Fibroblast of villous mesenchyme (primary cell): Measurements from ENCODE around the genes KRT25, KRTAP3-1, KRTAP4-9, KRTAP4-4, KRTAP17-1, KRT37, DNAJC7 and NKIRAS2.

- CAGE, long polyA plus RNA, result no peak
Observed at GRCh38 chr17:40630632-40631233, 16.9 kb downstream of the SMARCE1 start.

DNA sequence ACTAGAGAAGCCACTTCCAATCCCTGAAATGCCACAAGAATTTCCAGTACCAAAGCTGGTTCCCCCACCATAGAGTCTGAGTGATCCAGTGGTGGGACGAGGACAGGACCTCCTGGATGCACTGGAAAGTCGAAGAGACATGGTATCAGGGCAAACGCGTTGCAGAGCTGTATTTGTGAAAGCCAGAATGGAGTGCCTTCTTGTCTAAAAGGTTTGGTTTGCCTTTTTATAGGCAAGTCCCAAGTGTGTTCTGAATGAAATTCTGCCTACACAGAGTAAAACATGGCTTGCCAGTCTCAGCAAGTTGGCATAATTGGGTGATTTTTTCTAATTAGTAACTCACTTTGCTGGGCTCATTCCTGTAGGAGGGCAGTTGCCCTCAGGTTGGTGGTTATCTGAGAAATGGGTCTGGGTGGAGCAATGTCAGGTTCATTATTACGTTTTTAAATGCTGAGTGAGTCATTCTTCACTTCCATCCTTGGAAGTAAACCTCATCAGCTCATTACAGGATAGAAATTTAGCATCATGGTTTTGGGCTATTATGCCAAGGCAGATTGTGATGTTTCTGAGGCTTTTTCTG, at the start of gene KRT25:
Gene KRT25 (minus strand): TSS at position 201 of the 580 bp plus-strand sequence.
- CAGE, long polyA plus RNA, result no peak

GRCh38 chr17:40820125-40820698, 2.2 kb downstream of the KRT10 start:
- CAGE, long polyA plus RNA, result no peak

DNA sequence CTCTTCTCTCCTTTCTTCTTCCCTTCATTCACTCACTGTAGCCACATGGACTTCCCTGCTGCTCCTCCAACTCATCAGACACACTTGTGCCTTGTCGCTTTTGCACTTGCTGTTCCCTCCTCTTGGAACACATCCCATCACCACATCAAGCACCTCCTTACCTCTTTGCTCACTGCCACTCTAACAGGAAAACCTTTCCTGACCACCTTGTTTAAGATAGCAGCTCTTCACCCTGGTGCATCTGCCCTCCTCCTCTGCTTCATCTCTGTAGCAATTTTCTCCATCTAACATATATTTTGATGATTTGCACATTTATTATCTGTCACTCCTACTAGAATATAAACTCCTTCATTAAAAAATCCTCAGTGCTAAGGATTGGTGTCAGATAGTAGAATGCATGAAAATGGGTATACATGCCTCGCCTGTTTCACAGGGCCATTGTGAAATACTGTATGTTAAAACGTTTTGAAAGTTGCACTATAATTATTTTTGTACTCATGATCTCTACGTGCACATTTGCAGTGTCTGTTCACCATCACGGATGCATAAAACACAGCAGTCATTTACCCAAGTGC, 10.5 kb downstream of the KRT23 start:
- CAGE, long polyA plus RNA, result no peak

DNA sequence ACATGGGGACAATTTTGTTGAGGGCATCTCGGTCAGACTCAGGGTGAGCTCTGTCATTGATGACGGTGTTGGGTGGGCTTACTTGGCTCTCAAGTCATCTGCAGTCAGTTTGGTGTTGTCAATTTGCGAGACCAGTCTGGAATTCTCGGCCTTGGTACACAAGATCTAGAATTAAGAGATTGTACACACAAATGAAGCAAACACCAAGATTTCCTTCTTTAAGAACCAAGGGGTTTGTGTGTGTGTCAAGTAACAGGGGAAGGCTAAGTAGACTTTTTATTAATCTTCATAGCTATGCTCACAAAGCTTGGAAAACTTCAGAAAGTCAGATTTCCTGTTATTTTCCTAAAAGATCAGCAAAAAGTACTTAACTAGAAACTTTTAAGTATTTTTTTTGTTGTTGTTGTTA, 2.4 kb downstream of the KRT39 start:
- CAGE, long polyA plus RNA, result no peak

DNA sequence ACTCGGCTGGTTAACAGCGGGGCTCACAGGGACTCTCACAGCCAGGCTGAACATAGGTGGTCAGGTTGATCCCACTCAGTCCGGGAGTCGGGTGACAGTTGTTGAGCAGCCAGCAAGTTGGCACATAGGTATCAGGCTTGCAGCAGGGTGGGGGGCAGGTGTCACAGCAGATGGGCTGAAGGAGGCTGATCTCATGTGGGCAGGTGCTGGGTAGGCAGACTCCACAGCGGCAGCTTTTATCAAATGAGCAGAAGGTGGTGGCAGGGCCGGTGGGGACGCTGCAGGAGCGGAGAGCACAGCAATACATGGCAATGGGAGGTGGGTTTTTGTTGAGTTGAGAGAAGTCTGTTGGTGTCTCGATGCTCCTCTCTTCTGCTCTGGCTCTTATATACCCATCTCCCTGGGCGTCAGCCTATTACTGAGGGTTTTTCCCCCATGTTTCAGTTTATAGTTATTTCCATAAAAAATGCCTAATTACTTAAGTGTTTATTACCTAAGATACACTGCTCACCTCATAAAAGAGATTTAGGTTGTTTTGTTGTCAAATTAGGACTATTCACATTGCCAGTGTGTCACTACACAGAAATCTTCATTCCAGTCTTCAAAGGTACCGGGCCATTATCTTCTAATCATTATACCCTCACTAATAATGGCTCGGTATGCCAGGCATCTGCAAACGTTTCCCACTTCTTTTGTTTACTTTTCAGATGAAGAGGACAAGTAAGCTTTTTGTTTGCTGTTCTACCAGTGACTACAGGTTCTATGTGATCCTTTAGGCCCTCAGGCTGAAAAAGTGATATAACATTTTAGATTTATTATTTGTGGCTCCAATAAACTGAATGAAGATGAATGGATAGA, at the start of gene KRTAP3-1:
Gene KRTAP3-1 (minus strand): TSS at position 361 of the 858 bp plus-strand sequence.
- CAGE, long polyA plus RNA, result no peak

- CAGE, long polyA plus RNA, result no peak
Observed at GRCh38 chr17:41105142-41105461, at the start of gene KRTAP4-9. KRTAP4-9 (plus strand) TSS chr17:41105389.

DNA sequence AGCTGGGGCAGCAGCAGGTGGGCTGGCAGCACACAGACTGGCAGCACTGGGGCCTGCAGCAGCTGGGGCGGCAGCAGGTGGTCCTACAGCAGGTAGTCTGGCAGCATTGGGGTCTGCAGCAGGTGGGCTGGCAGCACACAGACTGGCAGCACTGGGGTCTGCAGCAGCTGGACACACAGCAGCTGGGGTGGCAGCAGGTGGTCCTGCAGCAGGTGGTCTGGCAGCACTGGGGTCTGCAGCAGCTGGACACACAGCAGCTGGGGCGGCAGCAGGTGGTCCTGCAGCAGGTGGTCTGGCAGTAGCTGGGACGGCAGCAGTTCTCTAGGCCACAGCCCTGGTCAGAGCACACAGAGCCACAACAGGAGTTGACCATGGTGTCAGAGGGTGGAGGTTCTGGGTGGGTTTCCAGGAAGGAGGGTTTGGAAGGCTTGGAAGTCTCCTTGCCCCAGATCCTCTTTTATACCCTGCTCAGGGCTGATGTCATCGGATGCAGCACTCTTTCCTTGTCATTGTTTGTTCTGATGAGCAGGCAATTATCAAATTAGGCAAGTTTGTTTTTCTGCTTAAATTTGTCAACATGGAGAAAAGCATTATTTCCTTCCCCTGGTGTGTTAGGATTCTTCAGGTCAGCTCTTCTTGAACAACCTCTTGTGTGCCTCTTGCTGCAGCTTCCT, at the start of gene KRTAP4-4:
Gene KRTAP4-4 (minus strand): TSS at position 430 of the 674 bp plus-strand sequence.
- CAGE, long polyA plus RNA, result no peak

GRCh38 chr17:41315505-41315867, at the start of gene KRTAP17-1:
KRTAP17-1 (minus strand) TSS chr17:41315710.
- CAGE, long polyA plus RNA, result no peak

GRCh38 chr17:41397781-41398130, 348 bp upstream of the KRT31 start:
- CAGE, long polyA plus RNA, result no peak

DNA sequence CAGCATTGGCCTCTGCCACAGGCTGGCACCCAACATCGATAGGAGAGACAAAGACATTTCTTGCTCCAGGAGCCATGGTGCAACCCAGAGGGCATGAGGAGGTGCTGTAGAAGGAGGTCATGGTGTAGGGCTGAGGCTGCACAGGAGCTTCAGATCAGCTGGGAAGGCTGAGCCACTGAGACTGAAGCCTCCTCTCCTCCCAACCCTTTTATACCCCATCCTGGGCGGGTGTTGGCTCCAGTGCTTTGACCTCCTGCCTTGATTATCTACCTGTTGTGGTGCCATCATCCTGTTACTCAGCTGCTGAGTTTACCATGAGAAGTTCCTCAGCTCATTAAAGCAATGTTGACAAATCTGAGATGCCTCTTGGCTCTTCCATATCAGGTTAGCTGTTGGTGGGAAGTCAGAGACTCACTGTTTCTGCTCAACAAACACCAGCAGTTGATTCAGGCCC, at the start of gene KRT37:
Gene KRT37 (minus strand): TSS at position 183 of the 454 bp plus-strand sequence.
- CAGE, long polyA plus RNA, result no peak

DNA sequence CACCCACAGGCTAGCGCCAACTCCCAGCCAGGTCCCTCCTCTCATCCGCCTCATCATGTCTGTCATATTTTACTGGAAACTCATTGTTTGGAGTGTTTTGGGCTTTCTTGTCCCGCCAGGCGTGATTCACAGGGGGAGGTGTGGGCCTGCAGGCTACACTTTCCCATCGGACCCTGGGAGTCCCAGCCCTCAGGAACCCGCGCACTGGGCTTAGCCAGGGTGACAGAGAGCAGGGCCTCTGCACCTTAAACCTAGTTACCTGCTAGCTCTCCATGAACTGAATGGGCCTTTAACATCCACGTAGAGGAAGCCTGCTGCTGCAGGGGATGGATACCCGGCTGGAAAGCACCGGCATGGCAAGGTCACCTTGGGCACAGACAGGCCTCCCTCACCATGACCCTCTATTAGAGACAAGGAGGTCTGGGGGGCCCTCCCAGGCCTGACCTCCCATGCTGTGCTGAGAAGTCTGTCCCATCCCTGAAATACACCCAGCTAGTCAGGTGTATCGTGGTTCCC, 338 bp upstream of the KRT14 start:
- CAGE, long polyA plus RNA, result no peak

DNA sequence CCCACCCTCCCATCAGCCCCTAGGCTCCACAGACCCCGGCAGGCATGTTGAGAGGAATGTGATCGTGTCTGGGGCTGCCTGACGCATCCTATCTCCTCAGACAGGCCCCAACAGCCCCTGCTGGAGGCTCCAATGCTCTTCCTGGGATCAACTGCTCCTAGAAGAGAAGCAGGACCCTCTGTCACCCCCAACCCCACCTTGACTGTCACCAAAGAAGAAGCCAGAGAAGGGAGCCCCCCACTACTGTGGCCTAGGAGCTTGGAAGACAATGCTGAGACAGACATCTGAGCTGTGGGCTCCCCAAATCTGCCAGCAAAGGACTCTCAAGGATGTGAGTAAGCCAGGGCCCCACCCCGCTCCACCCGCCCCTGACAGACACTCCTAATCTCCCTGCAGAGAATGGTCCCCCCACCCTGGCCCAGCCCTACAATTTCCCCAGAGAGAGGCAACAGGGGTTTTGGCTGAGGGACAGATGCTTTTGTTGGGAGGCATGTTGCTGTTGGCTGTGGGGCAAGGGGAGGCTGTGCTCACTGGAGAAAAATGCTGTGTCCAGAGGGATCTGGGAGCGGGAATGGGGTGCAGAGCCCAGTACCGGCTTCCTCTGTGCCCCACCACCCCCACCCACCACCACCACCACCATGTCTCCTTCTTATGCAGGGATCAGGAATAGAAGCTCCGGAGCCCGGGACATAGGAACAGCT, 1.7 kb upstream of the KRT14 start:
- CAGE, long polyA plus RNA, result no peak

- CAGE, long polyA plus RNA, result no peak
Observed at GRCh38 chr17:41783955-41785122, 2.2 kb downstream of the JUP start.

- CAGE, long polyA plus RNA, result no peak
Observed at GRCh38 chr17:41895905-41896198, 22.9 kb downstream of the ACLY start.

GRCh38 chr17:41914467-41915012, 4.2 kb downstream of the ACLY start:
- CAGE, long polyA plus RNA, result no peak

GRCh38 chr17:41917966-41918693, 621 bp downstream of the ACLY start:
- CAGE, long polyA plus RNA, result no peak

DNA sequence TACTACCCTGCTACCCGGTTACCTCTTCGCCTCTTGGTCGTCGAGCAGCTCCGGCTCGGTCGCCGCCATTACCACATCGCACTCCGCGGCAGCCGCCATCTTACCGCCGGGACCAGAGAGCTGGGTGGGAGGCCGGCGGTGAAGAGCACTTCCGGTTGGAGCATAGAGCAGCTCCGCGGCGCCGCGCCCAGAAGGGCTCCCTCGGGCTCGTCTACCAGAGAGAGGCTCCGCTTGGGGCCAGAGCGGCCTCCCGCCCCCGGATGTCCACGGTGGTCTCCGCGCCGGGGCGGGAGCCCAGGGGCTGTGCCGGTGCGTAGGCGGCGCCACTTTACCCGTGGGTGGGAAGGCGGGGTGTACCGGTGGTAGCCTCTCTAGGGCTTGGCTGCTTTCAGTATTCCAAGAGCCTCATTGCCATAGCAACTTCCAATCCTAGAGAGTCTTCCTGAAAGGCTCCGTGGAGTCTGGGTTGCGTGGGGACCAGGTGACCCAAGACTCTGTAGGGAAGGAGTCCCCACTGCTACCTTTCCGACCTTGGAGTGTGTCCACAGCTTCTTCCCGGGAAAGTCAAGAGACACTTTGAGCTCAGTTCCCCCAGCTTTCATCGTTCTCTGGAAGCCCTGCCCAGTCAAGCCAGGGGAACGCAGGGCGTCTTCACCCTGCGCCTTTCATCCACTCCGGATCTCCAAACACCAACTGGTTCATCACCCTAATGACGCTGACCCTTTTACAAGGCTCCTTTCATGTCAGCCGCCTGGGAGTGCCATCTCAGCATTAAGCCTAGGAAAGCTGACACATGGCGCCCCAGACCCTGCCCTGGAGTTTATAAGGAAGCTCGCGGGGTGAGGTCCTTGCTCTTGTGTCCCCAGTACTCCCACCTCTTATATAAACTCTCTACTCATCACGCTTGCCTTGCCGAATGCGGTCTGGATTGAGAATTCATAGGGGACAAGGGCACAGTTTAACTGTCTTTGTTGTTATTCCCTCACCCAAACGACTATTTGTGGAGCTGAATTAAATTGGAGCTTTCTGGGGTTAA, at the start of gene DNAJC7:
Gene DNAJC7 (minus strand): TSS at position 122 of the 1,036 bp plus-strand sequence.
- CAGE, long polyA plus RNA, result no peak

DNA sequence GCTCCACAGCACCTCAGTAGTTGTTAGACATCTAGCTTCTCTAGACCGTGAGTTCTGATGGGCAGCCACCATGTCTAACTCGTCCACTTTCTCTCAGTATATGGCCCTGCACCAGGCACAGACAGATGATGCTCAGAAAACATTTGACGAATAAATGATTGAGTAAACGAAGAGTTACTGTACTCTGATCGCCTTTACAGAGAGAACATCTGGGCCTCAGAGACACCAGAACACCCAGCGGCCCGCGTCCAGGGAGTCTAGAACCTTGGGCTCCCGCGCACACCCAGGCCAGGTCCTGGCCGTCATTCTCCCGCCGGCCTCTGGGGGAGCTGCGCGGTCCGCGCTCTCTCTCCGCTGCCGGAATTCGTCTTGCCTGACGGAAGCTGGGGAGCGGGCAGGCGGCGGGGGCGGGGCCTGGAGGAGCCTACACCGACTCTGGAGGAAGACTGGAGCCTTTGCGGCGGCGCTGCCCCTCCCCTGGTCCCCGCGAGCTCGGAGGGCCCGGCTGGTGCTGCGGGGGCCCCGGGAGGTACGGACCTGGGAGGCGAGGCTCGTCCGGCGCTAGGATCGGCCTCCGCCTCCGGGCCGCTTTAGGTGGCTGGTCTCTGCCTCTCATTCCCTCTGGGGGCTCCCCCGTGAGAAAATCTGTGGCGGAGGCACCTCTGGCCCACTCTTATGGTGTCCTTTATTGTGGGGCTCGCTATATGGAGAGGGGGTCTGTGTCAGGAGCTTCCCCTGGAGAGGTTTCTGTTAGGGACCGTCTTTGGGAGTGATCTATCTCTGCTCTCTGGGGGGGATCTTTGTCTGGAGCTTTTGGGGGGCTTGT, at the start of gene NKIRAS2:
Gene NKIRAS2 (plus strand): TSS at position 415 of the 826 bp plus-strand sequence.
- CAGE, long polyA plus RNA, result start-site peak on the plus strand centred at position 443 of the sequence, 72 bp wide, 61 and 145 reads in 2 replicates

GRCh38 chr17:42076788-42077224, 21.5 kb downstream of the ZNF385C start:
- CAGE, long polyA plus RNA, result no peak